Measurements from ENCODE around the genes LACTBL1 and TCEA3.

- RRBS = no CpG with 5 or more reads among the region's 1 CpG
Measured at GRCh38 chr1:22452991-22453151, 1.2 kb downstream of the ZBTB40 start.

- RRBS = 48% methylated on average over 1 of the region's 21 CpGs
Measured at GRCh38 chr1:22711752-22712210, 1.1 kb downstream of the EPHB2 start.

- RRBS = no CpG with 5 or more reads among the region's 6 CpGs
Measured at GRCh38 chr1:22972625-22973268, at the start of gene LACTBL1. Gene LACTBL1 (minus strand): TSS chr1:22972866.

DNA sequence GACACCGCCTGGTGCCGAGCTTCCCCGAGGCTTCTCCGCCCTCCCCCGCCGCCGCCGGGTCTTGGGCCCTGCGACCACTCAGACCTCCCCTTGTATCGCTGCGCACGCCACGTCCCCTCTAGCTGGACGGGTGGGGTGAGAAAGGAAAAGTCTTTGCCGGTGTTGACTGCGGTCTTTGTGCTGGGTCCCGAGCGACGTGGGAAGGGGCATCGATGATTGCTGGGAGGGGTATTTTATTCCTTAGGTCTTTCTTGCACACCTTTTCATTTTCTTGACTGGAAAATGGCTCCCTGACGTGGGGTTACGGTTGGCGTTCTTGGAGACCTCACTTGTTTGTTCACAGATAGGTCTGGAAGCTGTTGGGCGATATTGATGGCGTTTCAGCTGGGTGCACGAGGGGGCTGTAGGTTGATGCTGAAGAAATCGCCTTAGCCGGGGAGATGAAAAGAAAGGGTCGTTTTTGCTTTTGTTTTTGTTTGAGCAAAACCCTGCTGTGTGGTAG lies 756 bp downstream of the KDM1A start:
- RRBS = 2% methylated on average over 9 of the region's 29 CpGs

DNA sequence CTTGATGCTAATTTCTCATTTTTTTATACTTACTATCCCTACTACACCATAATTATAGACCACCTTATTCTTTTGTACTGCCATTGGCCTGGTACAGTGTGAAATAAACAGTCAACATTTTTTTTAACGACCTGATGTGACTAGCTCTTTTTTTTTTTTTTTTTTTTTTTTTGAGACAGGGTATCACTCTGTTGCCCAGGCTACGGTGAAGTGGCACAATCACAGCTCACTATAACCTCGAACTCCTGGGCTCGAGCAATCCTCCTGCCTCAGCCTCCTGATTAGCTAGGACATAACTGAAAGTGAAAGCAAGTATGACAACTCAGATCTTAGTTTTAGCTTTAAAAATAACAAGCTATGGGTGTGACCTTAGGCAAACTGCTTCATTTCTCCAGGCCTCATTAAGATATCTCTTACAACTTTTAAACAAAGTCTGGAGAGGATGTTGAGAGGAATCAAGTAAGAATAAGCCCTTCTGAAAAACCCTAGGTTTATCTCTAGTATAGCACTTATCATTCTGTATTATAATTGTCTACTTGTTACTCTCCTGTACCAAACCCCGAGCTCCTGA lies 98.1 kb downstream of the HTR1D start:
- RRBS = no CpG with 5 or more reads among the region's 5 CpGs

- RRBS = no CpG with 5 or more reads among the region's 2 CpGs
Measured at GRCh38 chr1:23154918-23155563, 62.3 kb downstream of the HTR1D start.

DNA sequence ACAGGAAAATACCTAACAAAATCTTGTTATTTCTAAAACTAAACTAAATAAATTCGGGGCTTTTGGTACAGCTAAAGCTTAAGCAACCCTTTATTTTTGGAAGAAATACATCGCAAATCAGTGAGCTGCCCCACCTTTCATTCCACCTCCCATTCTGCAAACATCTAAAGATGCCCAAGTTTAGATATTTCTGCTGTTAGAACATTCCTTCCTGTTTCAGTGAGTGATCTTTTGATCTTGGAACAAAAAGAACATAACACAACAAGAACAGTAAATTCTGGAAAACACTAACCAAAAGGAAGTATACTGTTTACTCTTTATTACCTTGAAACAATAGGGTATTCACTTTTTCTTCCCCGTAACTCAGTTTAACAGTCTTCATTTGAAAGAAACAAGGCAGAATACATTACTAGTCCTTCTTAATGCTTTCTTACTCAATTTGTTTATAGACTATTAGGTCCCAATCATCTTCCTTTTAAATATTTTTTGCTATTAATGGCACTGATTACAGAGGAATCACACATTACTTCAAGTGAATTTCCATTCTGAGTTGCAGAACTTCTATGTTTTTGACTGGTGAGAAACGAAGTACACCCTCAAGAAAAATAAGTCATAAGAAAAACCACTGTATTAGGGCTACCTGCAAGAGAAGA lies 40.5 kb downstream of the HNRNPR start:
- RRBS = no CpG with 5 or more reads among the region's 4 CpGs

- RRBS = no CpG with 5 or more reads among the region's 22 CpGs
Measured at GRCh38 chr1:23309795-23311224, 33.8 kb downstream of the HNRNPR start.

DNA sequence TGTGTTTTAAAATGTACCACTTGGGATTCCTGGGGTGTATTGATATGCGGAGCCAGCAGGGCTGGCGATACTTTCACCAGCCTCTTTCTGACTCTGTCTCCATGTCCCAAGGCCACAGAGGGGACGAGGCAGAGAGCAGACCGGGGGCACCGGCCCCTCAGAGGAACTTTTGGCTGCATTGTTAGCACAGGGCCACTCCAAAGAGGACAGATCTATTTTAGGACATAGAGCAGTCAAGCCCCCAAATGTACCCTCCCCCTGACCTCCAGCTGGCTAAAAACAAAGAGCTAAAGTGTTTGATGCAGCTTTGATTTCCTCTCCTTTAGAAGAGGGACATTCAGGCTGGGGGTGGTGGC lies 25.5 kb upstream of the ZNF436 start:
- RRBS = no CpG with 5 or more reads among the region's 5 CpGs

DNA sequence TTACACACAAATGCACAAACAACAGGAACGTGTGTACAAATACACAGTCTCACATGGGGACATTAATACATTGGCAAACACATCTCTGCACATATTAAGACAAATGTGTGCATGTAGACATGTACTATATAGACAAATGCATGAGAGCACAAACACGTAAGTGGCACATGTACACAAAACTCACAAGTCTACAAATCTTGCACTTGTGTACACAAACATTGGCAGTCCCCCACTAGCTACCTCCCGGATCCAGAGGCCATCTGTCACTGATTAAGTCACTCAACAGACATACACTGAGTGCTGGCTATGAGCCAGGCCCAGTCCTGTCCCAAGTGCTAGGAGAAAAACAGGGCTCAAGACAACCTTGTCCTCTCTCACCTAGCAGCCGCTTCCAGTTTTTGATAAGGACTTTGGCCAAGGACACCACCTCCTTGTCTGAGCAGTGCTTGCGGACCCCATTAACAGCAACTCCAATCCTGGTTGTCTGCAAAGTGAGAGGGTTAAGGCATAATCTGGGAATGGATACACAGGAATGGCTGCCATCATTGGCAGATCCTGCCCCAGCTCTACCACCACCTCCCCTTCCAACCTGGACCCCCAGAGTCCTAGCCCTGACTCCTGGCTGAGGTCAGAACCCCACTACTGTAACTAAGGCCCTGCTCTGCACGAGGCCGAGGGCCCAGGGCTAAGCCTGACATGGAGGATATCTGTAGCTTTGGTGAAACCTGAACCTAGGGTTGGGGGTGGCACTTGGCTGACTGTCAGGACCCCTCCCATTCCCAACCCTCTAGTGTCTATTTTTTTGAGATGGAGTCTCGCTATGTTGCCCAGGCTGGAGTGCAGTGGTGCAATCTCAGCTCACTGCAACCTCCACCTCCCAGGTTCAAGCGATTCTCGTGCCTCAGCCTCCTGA lies 6.8 kb downstream of the TCEA3 start:
- RRBS = no CpG with 5 or more reads among the region's 10 CpGs

DNA sequence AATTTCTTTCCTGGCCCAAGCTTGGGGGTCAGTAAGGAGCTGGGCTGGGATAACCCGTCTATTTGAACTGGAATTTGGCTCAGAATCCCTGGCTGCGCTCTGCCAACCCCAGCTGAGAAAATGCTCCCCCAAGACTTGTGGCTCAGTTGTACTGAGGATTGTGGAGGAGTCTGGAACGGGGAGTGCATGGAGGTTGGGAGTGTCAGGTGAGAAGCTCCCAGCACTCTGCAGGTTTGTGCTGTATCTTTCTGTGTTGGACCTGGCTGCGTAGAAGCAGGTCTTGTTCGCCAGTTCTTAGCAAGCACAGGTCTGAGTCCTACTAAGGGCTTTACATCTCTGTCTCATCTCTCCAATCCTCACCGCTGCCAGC lies 1.6 kb downstream of the TCEA3 start:
- RRBS = no CpG with 5 or more reads among the region's 6 CpGs

- RRBS = 81% methylated on average over 28 of the region's 94 CpGs
Measured at GRCh38 chr1:23423920-23424965, at the start of gene TCEA3. Gene TCEA3 (minus strand): TSS chr1:23424748.

- RRBS = 83% methylated on average over 11 of the region's 48 CpGs
Measured at GRCh38 chr1:23436825-23437693, 12.5 kb upstream of the TCEA3 start.

DNA sequence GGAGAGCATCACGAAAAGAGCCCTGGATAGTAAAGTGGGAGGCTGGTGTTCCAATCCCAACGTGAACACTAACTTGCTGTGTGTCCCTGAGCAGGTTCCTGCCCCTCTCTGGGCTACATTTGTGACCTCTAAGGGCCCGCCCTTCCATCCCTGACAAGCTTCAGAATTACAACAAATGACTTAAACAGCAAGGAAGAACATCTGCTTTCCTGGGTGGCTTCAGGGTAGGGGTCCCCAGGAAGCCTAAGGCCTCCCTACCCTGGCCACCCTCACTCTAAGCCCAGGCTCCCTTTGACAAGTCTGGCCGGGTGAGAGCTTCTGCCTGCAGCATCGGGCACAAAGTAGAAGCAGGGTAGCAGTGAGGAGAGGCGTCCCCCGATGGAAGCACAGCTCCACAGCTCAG lies 5.6 kb downstream of the ID3 start:
- RRBS = no CpG with 5 or more reads among the region's 7 CpGs

DNA sequence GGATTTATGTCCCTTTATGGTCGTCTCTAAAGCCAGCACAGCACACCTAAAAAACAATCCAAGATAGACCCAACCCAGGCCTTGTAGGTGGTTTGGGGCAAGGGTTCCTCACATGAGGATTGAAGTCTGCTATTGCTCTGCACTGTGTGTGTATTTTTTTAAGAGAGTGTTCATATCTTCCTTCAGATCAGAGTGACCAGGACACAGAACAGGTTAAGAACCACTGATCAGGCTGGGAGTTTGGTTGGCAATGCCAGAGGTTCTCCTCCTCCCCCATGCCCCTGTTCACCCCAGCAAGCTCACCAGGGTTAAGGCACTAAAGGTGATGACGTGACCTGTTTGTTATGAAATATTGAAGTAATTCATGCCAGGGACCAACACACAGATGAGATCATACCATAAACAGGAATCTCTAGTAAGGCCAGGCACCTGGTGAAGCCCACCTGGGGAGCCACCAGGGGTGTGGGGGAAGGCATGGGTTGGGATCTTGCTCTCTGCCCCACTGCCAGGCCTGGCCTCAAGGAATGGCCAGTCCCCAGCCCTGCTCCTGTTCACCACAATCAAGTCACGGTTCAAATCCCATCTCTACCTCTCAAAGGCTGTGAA lies 2.7 kb downstream of the ID3 start:
- RRBS = no CpG with 5 or more reads among the region's 3 CpGs

DNA sequence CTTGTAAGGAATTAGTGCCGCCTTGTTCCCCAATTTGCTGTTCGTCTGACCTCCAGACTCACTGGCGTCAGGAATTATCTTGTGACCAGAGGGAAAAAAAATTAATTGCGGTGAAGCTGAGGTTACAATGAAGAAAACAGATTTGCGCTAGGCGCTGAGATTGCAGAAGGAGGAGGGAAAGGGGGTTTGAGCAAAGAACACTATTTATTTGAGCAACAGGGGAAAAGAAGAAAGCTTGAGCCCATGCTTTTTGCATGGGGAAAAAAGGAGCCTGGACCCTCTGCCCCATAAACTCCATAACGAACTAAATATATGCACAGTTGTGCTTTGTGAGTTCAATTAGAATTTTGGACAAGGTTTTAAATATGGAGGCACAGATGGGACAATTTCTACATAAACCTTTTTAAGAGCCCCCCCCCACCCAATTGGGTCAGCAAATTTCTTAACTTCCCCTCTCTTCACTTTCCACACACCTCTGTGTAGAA lies 680 bp upstream of the ID3 start:
- RRBS = no CpG with 5 or more reads among the region's 7 CpGs

- RRBS = no CpG with 5 or more reads among the region's 5 CpGs
Measured at GRCh38 chr1:23611836-23612380, 52.6 kb upstream of the ID3 start.

GRCh38 chr1:23618983-23620182 lies 60.1 kb upstream of the ID3 start:
- RRBS = no CpG with 5 or more reads among the region's 65 CpGs

- RRBS = no CpG with 5 or more reads among the region's 8 CpGs
Measured at GRCh38 chr1:23627709-23628060, 63.9 kb upstream of the RPL11 start.

- RRBS = no CpG with 5 or more reads among the region's 19 CpGs
Measured at GRCh38 chr1:23692358-23693303, 1.0 kb downstream of the RPL11 start.